ENCODE measurements around the genes ANKRD30BL, RAB3GAP1 and UBXN4.

DNA sequence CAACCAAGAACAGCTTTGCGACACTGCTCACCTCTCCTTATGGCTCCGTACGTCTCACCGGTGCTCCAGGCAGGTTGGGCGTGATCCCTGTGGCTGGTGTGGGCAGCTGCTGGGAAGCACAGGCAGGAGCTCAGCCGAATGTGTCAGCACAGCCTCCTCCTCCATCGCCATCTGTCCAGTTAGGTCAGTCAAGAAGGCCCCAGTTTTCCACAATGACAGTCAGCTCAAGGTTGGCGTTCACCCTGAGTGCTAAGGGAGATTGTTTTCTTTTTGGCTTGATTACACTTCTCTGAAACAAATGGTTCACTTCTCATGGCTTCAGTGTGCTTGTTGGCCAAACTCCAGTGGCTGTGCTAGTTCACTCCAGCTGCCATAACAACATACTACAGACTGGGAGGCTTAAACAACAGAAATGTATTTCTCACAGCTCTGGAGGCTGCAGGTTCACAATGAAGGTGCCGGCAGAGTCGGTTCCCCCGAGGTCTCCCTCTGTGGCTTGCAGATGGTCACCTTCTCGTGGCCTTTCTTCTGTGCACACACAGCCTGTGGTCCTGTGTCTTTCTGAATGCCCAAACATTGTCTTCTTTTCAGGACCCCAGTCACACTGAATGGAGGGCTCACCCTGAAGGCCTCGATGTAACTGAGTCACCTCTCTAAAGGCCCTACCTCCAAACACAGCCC is 30.3 kb downstream of the AMER3 start:
- PRO-cap = no peak
- RRBS, 2 experiments = no CpG with 5 or more reads among the region's 13 CpGs

GRCh38 chr2:130820204-130820826 is 16.4 kb upstream of the ARHGEF4 start:
- PRO-cap = no peak
- RRBS, 2 experiments = 100% methylated on average over 1 of the region's 15 CpGs; no CpG with 5 or more reads in 1 of the 2 experiments

DNA sequence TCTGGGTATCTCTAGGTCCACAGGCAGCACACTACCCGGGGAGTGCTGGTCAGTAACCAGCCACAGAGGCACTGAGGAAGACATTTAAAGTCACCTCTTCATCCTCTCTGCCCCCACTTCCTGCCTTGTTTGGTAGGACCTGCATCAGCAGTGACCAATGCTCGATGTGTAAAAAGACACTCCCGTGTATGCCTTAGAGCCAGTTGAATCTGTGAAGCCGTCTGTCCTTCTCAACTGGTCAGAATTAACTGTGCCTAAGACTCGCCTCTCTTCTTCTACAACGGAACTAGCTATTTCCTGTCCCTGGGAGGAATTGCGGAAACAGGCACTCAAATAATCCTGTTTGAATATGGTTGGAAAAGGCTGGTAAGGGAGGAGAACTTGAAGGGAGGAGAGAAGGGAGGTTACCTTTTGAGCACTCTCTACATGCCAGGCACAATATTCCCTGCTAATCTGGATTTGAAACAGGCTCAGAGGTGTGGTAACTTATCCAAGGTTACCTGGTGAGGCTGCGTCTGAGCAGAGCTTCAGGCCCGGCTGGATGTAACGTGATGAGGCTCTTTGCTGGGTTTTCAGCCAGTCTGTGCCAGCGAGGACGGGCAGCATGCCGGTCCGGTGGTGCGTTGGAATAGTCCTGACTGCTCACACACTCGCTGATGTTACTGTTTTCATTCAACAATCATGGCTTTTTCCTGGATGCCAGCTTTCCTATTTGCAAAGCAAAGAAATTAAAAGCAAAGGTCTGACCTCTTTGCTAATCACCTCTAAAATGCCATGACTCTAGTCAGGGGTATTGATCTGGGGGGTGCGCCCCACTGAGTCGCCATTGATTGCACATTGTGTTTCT is 127.0 kb downstream of the FAM168B start:
- PRO-cap = no peak
- RRBS, 2 experiments = 92 to 94% methylated on average over 5 of the region's 18 CpGs

- PRO-cap = no peak
- RRBS, 2 experiments = no CpG with 5 or more reads among the region's 6 CpGs
These were observed 75.9 kb downstream of the FAM168B start for GRCh38 chr2:131017242-131017806.

- PRO-cap = no peak
- RRBS, 2 experiments = no CpG with 5 or more reads among the region's 8 CpGs
These were observed 42.6 kb downstream of the FAM168B start for GRCh38 chr2:131050645-131051141.

- PRO-cap = no peak
- RRBS, 2 experiments = no CpG with 5 or more reads among the region's 35 CpGs
These were observed at the start of gene ANKRD30BL for GRCh38 chr2:132161531-132162096. ANKRD30BL (minus strand) TSS chr2:132161952.

DNA sequence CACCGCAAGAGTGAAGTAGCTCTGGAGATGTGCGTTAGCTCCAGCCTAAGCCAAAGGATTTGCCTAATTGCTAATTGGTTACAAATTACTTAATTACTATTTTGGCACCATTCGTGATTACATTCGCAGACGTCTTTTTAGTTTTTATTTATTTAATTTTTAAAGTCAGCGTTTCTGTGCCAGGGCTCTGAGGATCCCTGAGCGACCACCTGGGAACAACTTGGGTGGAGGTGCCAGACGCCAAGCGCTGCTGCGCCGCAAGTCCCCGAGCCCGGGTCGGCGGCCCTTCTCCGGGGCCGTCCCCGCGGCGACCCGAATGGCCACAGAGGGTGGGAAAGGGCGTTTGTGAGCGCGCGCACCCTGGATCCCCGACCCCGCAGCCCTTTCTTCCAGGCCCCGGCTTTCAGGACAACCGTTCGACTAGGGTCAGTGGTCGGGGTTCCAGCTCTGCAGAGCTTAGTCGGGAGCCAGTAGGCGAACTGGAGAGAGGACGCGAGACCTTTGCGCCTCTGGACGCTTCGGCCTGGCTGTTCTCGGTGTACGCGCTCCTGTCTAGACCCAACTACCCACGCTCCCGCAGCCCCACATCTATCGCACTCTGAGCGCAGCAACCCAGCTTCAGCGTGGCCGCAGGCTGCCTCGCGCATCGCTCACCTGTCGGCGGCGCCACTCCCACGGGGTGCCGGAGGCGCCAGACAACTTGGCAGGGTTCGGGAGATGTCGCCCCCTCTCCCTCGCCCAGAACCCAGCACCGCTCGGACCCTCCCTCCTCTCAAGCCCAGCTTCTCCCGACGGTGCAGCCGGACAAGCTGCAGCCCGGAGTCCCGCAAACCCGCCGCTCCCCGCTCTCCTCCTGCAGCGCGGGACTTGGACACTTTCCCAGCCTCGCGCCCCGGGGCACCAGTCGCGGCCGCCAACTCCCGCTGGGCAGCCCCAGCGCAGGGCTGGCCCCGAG is 886 bp downstream of the LYPD1 start:
- PRO-cap = no peak
- RRBS, 2 experiments = under 1 to 3% methylated on average over 16 to 19 of the region's 80 CpGs

DNA sequence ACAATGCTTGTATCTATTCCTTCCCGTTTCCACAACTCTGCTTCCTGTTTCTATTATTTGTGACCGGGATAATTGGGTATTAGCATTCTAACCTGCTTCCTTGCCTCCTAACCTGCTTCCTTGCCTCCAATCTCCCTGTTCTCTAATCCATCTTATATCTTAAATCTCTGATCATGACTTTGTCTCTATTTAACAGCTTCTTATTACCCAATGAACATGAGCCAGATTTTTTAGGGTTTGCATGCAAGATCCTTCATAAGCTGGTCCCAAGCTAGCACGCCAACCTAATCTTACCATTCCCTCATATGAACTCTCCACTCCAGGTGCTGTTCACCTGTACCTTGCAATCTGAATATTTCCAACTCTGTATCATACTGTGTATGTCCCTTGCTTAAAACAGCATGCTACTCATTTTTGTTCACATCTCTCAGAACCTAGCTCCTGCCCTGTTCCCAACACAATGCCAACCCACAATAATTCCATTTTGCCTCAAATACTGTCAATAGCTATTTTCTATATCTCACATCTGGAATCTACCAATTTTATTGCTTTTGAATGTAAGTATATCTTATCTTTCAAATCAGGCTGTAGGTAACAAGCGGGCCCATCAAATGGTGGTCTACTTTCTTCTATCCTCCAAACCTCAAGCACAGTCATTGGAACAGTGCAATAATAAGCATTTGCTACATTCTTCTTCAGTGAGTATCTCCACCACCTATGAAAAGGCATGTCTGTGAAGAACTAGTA is 411.5 kb downstream of the NCKAP5 start:
- PRO-cap = no peak
- RRBS, 2 experiments = no CpG with 5 or more reads among the region's 4 CpGs

GRCh38 chr2:133674181-133675350 is 106.3 kb upstream of the NCKAP5 start:
- PRO-cap = bidirectional peak, plus-strand start at chr2:133675272, minus-strand start at chr2:133675133
- RRBS, 2 experiments = no CpG with 5 or more reads among the region's 24 CpGs

GRCh38 chr2:133986069-133986959 is 267.6 kb upstream of the MGAT5 start:
- PRO-cap = no peak
- RRBS, 2 experiments = no CpG with 5 or more reads among the region's 4 CpGs

DNA sequence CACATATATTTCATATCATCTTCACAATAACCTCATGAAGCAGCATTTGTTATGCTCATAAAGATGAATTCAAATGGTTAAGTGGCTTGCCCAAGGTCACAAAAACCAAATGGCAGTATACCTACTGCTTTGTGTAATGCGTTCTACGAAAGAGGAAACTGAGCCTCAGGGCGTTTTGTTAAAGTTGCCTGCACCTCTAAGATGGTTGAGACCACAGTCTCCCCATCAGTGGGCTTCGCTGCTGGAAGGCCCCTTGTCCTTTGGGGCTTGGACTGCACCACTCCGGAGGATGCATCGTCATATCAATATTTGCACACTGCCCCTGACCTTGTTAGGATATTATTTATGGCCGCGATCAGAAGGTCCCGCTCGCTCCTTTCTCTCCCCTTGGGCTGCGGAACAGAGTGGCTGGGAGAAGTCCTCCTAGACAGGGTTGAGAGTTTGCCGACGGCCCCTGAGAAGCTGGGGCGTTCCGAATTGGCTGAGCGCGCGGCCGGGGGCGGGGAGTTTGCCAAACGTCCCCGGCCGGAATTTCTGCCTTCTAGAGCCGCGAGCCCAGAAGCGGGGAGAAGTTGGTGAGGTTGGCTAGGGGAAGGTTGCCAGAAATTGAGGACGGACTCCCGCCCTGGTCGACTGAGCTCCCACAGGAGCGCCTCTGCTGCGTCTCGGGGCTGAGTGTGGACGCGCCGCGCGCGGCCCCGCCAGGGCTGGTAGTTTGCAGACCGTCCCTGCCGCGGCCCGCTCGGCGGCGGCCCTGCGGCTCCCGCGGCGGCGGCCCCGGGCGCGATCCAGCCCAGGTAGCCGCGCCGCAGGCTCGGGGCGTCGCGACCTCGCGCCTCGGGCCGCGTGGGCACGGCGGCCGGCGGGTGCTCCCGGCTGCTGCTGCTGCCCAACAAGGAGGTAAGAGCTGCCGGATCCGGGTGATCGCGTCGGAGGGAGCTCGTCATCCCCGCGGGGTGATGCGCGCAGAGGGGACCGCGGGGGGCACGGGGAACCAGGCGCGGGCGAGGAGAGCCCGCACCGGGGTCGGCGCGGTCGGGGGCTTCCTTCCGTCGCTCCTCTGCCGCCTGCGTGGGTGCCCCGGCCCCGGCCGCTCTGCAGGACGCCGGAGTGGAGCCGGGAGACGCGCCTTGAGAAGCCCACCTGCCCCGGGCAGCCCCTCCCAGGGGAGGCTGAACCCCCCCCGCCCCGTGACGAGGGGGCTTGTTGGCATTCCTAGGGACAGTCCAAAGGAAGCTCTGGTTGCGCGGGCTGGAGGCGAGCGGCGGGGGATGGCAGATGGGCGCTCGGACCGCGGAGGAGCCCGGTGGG is 134.0 kb upstream of the MGAT5 start:
- PRO-cap = bidirectional peak, plus-strand start at position 567 of the sequence, minus-strand start at position 406 of the sequence; bidirectional peak, plus-strand start at position 1,224 of the sequence, minus-strand start at position 1,097 of the sequence
- RRBS, 2 experiments = under 1 to 1% methylated on average over 30 to 36 of the region's 119 CpGs

DNA sequence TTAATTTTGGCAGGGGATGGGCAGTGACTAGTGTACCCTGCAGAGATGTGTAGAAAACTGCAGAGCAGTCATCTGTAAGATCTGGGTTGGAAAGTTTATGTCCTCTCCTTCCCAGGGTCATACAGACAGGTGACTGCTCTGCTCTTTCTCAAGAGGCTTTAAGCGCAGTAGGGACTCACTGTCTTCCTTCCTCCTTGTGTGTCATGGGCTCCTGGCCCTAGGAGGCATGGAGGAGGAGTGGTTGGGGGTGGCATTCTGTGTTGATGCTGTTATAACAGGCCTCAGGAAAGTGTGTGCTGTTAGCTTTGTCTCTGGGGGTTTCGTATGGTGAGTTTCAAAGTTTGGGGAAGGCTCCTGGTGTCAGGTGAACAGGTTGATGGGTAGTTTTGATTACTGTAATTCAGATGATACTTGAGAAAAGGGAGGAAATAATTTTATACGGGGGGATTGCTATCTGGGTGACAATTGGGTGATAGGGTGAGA is 130.5 kb upstream of the MGAT5 start:
- PRO-cap = no peak
- RRBS, 2 experiments = no CpG with 5 or more reads among the region's 3 CpGs

- PRO-cap = no peak
- RRBS, 2 experiments = no CpG with 5 or more reads among the region's 14 CpGs
These were observed 80.5 kb upstream of the MGAT5 start for GRCh38 chr2:134173158-134173921.

GRCh38 chr2:134251955-134252845 is 1.7 kb upstream of the MGAT5 start:
- PRO-cap = no peak
- RRBS, 2 experiments = no CpG with 5 or more reads among the region's 6 CpGs

DNA sequence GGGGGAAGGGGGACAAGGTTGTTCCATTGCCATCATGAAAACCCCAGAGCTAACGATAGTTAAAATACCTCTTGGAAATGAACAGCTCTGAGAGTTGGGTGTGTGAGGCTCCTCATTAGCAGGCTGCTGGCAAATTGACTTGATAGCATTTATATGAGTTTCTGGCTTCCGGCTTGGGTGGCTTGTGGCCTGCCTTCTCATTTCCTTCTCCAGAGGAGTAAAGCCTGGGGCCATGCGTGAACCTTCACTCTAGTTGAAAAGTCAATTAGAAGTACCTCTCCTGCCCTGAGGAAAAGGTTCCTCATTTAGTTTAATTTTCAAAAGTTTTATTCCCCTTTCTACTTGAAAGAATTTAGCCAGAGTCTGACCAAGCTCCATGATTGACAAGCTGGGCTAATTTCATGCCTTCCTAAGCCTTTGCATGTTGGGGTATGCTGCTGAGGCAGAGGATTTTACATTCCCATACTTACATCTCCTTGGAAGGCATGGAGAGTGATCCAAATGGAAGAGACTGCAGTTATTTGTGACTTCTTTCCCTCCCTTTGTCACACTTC is 67.1 kb downstream of the MGAT5 start:
- PRO-cap = no peak
- RRBS, 2 experiments = no CpG with 5 or more reads among the region's 3 CpGs

- PRO-cap = no peak
- RRBS, 2 experiments = no CpG with 5 or more reads among the region's 3 CpGs
These were observed 107.7 kb downstream of the MGAT5 start for GRCh38 chr2:134361499-134362067.

DNA sequence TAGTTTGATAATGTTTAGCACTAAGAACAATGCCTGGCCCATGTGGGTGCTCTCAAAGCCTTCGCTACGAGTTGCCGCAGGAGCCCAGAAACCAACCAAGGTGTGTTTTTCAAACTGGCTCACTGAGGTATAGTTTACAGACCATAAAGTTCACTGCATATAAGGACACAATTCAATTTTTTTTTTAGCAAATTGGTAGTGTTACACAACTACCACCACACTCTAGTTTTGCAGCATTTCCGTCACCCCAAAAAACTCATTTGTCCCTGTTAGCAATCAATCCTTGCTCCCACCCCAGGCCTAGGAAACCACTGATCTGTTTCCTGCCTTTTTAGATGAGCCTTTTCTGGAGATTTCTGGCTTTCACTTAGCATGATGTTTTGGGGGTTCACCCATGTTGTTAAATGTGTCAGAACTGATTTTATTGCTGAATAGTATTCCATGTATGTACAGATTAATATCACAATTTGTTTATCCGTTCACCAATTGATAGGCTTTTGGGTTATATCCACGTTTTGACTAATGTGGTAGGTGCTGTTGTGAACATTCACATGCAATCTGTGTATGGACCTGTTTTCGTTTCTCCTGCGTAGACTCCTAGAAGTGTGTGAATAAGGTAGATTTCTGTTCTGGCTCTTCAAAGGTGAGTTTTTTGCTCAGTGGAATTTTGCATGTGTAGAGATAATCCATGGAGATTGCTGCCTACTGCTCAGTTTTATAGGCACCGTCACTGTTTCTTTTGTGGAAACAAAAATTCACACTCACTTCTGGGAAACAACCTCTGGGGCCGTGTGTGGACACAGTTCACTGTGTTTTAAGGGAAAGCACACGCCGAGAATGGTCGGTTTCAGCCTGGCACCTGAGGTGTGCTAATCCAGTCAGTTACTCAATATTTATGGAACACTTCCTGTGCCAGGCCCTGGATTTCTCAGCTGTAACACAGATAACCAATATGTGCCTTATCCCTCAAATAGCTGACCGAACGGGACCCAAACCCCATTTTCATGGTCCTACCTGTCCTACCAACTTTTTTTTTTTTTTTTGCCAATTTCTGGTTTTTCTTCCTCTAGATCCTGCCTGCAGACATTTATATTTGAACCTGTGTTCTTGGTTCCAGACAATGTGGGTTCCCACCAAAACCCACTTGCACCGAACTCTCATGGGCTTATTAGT is 179.3 kb downstream of the MGAT5 start:
- PRO-cap = no peak
- RRBS, 2 experiments = no CpG with 5 or more reads among the region's 16 CpGs

DNA sequence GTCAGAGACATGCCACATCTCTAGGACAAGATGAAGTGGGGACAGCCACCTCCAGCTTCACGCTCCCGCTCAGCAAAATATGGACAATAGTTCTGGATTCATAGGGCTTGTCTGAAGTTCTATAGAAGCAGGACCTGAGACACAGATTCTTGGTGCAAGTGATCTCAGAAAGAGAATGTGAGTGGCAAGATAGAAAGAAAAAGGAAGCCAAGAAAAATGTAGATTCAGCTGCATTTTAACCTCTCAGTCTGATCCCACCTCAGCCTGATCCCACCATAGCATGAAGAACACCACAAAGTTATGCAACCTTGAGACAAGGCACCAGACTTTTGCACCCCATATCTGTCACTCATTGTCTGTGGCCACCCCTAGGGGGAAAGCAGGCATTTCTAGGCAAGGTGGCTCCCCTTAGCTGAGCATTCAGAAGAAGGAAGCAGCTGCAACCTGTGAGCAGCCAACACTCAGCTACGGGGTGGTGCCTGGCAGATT is 20.3 kb upstream of the TMEM163 start:
- PRO-cap = no peak
- RRBS, 2 experiments = no CpG with 5 or more reads among the region's 3 CpGs

DNA sequence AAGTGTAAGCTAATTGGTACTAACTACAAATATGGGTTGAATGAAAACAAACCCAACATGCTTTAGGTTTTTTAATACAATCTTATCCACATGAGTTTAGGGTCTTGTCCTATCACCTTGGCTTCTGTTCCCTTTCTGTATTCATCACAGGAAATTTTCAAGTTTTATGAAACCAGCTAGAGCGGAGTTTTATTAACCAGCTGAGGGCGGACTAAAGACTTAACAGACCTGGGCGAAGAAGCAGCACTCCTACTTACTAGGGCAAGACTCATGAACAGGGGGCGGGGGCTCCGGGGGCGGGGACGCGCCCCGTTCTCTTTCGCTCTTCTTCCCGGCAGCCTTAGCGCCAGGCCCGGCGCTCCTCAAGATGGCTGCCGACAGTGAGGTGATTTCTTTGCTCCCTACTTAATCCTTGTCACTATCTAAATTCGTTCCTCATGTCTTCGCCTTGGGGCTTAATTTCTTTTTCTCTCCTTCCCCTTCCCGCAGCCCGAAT is at the start of gene RAB3GAP1:
Gene RAB3GAP1, plus strand, starts transcription at position 352 of the 496 bp plus-strand sequence.
- PRO-cap = bidirectional peak, plus-strand start at position 340 of the sequence, minus-strand start at position 255 of the sequence
- RRBS, 2 experiments = 2 to 5% methylated on average over 4 to 5 of the region's 19 CpGs

- PRO-cap = bidirectional peak, plus-strand start at chr2:135741897, minus-strand start at chr2:135741421; bidirectional peak, plus-strand start at chr2:135742628, minus-strand start at chr2:135742374
- RRBS, 2 experiments = 2% methylated on average over 31 to 35 of the region's 106 CpGs
These were observed at the start of gene UBXN4 for GRCh38 chr2:135741408-135742433. UBXN4 (plus strand) TSS chr2:135741855.

Data from HEK293 (cell line).